GM19239 (cell line): ENCODE measurements around the gene GSN.

DNA sequence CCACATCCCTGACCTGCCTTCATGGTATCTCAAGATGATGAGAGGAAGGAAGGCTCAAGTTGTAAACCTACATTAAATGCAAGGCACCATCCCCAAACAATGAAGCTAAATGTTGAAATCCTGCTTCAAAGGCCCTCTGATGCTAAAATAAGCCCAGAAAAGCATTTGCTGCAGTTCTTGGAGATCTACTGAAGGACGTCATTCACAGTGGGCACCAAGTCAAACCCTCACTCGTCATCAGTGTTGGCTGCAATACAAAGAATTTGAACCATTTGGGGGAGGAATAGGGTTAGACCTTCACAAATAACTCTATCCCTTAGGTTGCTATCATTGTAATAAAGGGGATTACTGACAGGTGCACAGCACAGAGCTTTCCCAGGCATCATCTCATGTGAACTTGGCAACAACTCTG, 9.3 kb upstream of the MEGF9 start:
- RRBS, result no CpG with 5 or more reads among the region's 2 CpGs

DNA sequence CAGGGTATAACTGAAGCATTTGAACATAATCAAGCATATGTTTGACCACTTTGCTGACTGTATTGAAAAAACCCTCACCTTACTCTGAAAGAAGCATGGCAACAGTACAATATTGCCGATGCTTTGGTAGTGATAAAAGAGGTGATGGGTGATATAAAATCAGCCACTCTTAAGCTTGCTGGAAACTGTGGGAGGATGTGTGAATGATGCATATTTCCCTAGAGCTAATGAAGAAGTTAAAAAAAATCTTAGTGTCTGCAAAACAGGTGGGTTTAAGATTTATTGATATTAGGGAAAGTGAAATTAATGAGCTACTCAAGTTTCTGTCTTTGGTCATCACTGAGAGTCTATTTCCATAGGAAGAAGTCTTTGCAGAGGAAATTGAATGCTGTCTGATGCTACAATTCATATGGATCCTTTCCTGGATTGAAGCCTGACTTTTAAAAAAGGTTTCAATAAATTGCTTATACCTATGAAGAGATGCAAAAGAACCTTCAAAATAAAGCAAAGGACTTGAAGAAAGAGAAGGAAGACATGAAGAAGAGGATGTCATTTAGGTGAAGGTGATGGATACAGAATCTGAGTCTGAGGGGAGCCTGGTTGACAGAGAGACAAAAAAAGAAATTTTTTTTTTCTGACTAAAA, 2.0 kb upstream of the PSMD5 start:
- RRBS, result no CpG with 5 or more reads among the region's 1 CpG

GRCh38 chr9:120878081-120878970, 1.3 kb upstream of the PHF19 start:
- RRBS, result no CpG with 5 or more reads among the region's 9 CpGs

DNA sequence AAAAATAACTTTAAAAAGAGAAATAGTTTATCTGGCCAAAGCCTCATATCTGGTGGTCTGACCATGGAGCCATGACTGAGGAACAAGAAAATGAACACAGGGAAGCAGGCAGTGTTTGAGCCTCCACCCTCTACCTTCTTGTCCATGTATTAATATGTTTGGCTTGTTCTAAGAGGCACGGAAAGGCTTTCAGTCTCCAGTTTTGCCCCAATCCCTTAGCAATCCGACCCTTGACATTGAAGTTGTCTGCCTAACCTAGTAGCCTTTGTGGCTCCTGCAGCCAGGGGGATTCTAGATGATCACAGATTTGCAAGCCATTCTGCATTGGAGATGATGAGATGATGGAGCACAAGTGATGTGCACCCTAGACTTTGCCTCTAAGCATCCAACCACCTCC, 5.4 kb upstream of the TRAF1 start:
- RRBS, result no CpG with 5 or more reads among the region's 2 CpGs

DNA sequence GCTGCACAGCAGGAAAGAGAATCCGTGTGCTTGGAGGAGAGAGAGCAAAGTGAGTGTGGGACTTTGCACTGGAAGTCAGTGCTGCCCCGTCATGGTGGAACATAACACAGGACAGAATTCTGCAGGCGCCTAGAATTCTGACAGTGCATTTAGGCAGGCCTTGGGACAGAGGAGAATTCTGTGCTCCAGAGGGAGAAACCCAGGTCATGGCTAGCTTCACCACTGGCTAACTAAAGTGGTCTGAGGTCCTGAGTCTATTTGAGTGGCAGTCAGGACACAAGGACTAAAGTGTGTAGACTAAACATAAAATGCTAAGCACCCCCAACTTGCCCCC, 3.6 kb upstream of the C5 start:
- RRBS, result no CpG with 5 or more reads among the region's 3 CpGs

DNA sequence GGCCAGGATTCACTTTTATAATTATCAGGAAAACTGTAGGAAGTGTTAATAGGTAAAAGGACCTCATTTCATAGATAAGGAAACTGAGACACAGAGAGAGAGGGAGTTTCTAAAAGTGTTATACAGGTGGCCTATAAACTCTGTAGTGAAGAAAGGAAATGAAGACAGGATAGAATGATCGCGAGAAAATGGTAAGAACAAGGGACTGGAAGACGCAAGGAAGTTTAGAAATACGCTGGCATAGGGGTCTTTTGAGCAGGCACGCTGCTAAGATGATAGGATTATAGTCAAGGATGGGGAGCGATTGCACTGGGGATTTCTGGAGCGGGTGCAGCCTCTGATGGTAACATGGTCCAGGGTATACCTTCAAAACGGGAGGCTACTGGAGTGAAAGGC, 947 bp upstream of the CNTRL start:
- RRBS, result no CpG with 5 or more reads among the region's 8 CpGs

- RRBS, result no CpG with 5 or more reads among the region's 4 CpGs
These were observed 49.0 kb downstream of the CNTRL start for GRCh38 chr9:121123688-121124144.

DNA sequence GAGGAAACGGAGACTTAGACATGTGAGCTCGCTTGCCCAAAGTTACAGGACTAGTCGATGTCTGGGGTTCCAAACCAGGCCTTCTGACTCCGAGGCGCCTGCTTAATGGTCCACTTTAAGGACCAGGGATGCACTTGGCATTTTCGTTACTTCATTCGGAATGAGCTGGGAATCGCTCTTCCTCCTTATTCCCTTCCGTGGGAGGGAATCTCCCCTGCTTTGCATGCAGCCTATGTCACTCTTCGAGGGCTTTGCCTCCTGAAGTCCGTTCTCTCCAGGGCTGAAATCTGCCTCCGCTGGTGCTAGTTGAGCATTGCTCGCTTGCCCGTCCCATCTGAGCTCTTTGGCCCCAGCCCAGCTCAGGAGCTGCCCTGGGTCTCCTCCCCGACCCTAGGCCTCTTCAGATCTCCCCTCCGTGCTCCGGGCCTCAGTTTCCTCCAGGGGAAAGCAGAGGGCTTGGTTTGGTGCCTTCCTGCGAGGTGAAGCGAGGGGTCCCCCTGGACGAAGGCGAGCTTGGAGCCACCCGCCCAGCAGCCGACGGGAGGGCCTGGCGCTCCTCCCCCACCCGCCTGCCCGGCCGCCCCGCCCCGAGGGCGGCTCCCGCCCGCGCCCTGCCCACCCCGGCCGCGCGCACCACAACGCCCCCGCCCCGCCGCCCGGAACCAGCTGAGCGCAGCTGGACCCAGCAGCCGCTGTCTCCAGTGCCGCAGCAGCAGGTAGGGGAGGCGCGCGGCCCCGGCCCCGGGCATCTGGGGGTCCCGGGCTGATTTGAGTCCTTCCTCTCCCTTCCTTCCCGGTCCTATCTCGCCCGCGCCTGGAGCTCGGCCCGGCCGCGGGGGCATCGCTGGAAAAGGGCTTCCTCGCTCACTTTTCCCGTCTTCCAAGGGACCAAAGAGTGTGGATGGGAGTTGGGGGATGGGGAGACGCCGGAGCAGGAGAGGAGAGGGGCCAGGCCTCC, at the start of gene GSN:
TSS of gene GSN (plus strand) at position 659 of the 958 bp plus-strand sequence.
- RRBS, result 3% methylated on average over 25 of the region's 65 CpGs

- RRBS, result no CpG with 5 or more reads among the region's 7 CpGs
These were observed 21.0 kb downstream of the STOM start for GRCh38 chr9:121349043-121349509.

- RRBS, result no CpG with 5 or more reads among the region's 1 CpG
These were observed 5.0 kb downstream of the STOM start for GRCh38 chr9:121364976-121365491.

GRCh38 chr9:121372963-121373375, 2.9 kb upstream of the STOM start:
- RRBS, result no CpG with 5 or more reads among the region's 4 CpGs

GRCh38 chr9:121557879-121558454, 58.3 kb upstream of the GGTA1 start:
- RRBS, result no CpG with 5 or more reads among the region's 12 CpGs

GRCh38 chr9:121567356-121568200, 67.9 kb upstream of the GGTA1 start:
- RRBS, result no CpG with 5 or more reads among the region's 20 CpGs

DNA sequence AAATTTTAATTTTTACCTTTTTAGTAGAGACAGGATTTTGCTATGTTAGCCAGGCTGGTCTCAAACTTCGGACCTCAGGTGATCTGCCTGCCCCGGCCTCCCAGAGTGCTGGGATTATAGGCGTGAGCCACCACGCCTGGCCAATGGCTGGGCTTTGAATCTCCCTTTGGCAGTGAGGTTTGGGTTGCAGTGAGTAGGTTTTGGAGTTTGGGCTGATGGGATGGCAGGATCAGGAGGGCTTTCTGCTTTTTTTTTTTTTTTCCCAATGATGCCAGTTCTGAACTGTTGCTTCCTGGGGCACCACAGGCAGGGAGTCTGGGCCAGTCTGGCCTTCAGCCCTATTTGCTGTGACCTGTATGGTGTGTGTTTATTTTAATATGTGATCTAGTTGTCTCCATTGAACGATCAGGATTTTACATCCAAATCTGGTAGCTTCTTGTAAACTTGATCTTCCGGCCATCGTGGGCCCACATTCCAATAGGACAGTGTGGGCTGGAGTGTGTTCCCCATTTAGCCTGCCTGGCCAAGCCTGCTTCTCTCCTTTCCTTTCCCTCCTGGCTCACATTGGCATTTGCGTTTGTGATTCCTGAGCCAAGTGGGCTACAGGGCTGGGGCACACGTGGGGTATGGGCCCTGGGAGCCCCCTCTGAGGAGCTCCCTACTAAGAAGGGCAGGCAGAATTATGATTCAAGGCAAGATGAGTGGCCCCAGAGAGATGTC, 25.9 kb upstream of the DAB2IP start:
- RRBS, result no CpG with 5 or more reads among the region's 9 CpGs

DNA sequence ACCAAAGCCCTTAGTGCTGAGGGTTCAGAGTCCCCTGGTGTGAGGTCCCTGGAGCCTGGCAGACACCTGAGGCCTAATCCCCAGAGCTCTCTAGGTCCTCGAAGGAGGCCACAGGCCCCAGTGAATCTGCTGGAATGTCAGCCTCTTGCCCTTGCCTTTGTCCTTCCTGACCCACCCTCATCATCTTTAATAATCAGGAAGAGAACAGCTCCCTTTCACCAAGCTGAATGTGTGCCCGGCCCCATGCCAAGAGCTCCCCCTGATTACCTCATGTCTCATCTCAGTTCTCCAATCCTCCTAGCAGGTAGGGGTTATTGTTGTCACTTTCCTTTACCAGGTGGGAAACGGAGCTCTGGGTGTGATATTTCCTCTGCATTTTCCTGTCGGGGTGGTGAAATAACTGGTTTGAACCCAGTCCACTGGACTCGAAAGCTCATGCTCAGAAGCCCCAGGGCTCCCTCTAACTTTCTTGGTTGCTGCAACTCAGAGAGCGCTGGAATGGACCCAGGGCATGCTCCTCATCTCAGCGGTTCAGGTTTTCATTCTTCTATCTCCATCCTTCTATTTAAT, 5.9 kb downstream of the DAB2IP start:
- RRBS, result no CpG with 5 or more reads among the region's 7 CpGs

DNA sequence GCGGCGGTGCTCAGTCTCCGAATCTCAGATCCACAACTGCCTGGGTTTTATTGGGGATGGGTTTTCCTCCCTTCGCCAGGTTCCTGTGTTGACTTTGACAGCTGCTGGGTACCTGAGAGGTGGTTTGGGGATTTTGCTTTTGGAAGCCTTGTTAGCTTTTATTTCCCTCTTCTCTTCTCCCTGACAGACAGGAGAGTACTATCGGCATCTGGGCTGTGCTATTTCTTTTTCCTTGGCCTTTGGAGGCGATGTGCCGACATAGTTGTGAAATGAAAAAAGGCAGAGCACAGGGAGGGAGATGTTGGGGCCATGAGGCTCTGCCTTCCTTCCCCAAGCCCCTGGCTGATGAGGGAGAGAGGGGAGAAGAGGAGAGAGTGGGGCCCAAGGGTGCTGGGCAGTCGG, 7.4 kb downstream of the DAB2IP start:
- RRBS, result no CpG with 5 or more reads among the region's 8 CpGs

DNA sequence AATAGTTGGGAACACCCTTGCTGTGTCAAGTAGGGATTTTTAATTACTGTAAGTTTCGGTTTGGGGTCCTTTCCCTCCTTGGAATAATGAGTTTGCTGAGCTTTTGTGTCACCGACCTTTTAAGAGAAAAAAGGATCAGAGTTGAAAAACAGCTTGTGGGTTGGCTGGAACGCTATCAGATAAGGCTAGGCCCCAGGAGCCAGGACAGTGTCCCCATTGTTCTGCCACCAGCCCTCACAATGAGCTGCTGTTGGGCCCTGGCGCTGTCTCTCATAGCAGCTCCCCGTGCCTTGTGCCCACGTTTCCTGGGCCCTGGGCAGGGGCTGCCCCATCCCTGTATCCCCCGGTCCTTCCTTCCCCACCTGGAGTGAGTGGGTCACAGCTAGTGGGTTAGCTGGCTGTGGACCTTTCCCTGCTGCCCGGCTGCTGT, 99.3 kb downstream of the DAB2IP start:
- RRBS, result 53% methylated on average over 2 of the region's 8 CpGs

GRCh38 chr9:121779291-121779930, 128.0 kb downstream of the DAB2IP start:
- RRBS, result no CpG with 5 or more reads among the region's 10 CpGs

DNA sequence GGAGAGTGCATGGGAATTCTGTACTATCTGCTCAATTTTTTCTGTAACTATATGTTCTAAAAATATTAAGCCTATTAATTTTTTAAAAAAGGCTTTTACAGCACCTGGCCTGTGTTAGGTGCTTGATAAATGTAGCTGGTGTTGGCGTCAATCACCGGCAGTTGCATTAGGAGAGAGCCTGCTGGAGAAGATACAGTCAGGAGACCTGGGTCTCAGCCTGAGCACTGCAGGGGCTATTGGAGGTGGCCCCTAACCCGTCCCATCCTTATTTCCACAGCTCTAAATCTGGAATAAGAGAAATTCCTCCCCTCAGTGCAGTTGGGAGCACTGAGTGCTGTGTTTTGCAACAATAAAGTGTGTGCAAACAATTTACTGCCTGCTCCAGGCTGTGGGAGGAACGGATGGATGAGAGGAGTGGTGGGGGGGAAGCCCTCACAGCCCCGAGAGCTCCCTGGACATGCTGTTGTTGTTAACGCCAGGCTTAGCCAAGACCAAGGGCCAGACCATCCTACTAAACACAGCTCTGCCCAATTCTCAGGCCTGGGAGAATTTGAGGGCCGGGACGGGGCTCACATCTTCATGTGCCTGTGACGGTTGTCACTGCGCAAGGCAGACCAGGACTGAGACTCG, 200.1 kb downstream of the DAB2IP start:
- RRBS, result no CpG with 5 or more reads among the region's 11 CpGs

GRCh38 chr9:122001249-122001485, 91.9 kb downstream of the TTLL11 start:
- RRBS, result no CpG with 5 or more reads among the region's 4 CpGs